HGPS cell (cell line): ENCODE measurements around the genes SLC2A9 and ZNF518B.

GRCh38 chr4:10006661-10007402 lies 14.5 kb downstream of the SLC2A9 start:
- RRBS = no CpG with 5 or more reads among the region's 9 CpGs

DNA sequence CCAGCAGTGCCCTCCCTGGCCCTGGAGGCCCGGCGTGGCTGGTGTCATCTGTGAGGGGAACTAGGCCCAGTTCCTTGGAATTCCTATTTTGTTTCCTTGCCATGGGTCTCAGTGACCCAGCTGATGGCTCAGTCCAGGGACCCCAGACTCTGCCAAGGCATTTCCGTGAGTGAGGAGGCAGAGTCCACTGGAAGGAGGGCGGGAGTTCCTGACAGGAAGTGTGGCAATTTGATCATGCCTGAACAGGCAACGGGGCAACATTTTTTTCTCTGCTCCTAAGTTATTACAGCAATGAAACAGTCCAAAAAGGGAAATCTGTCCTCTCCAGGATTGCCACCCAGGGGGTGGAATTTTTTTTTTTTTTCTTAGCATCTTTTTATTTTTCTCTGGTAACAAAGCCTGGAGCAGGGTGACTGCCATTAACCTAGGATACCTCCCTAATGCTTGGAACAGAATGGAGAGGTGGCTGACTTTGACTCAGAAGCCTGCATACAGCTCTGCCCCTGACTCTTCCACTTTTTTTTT lies at the start of gene SLC2A9:
TSS of gene SLC2A9 (minus strand) at position 171 of the 525 bp plus-strand sequence.
- RRBS = no CpG with 5 or more reads among the region's 5 CpGs

- RRBS = no CpG with 5 or more reads among the region's 12 CpGs
These were observed 40.4 kb downstream of the WDR1 start for GRCh38 chr4:10076073-10076810.

GRCh38 chr4:10084221-10085618 lies 31.9 kb downstream of the WDR1 start:
- RRBS = no CpG with 5 or more reads among the region's 42 CpGs

- RRBS = no CpG with 5 or more reads among the region's 3 CpGs
These were observed 29.8 kb downstream of the WDR1 start for GRCh38 chr4:10086900-10087137.

GRCh38 chr4:10094582-10095676 lies 21.7 kb downstream of the WDR1 start:
- RRBS = 91% methylated on average over 5 of the region's 32 CpGs

GRCh38 chr4:10096071-10097057 lies 20.2 kb downstream of the WDR1 start:
- RRBS = no CpG with 5 or more reads among the region's 17 CpGs

- RRBS = no CpG with 5 or more reads among the region's 5 CpGs
These were observed 10.9 kb downstream of the WDR1 start for GRCh38 chr4:10105711-10106144.

DNA sequence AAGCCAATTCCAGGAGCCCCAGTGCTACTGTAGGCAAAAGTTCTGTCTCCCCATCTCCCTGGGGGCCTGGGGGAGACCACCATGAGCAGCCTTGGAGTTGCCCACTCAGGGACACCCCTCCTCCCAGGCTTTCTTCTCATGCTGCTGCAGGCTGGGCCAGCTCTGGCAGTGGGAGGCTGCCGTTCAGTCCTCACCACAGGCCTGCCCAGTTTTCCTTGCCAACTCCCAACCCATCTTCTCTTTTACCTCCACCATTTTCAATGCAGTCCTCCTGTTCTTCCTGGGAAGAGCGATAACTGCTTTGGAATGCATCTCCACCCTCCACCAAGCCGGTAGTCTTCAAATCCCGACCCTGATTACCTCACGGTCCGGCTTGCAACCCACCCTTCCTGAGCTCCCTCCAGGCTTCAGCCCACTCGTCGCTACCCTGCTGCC lies 9.5 kb downstream of the WDR1 start:
- RRBS = 13% methylated on average over 3 of the region's 8 CpGs

GRCh38 chr4:10109164-10109991 lies 7.2 kb downstream of the WDR1 start:
- RRBS = no CpG with 5 or more reads among the region's 17 CpGs

GRCh38 chr4:10110701-10111709 lies 5.6 kb downstream of the WDR1 start:
- RRBS = no CpG with 5 or more reads among the region's 22 CpGs

DNA sequence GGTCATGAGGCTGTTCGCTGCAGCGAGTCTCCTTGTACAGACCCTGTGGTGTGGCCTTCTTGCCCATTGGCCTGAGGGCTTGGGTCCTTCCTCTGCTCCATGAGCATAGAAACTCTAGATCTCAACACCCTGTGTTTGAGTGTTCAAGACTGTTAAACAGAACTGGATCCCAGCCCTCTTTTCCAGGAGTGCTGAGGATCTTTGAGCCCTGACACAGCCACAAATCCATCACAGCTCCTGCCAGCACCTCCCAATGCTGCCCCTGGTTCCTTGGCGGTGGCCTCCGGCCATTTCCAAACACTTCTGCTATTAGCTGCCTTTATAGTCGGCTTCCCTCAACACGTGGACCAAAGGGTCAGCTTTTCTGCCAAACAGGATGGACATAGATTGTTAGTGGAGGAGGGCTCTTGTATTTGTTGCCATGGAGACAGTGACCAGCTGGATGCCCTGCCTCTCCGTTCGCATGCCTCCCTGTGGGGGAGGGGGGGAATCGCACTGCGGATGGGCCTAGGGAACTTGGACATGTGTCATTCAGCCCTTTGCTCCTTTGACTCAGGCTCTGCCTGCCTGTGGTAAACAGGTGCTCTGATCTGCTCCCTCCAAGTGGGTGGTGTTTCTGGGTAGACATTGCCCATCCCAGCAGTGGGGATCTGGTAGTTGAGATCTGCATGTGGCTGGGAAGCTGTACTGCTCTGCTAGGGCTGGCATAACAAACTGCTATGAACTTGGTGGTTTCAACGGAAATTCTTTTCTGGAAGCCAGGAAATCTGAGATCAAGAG lies 6.8 kb upstream of the WDR1 start:
- RRBS = no CpG with 5 or more reads among the region's 11 CpGs

GRCh38 chr4:10457209-10457710 lies at the start of gene ZNF518B:
Gene ZNF518B, minus strand, starts transcription at chr4:10457426.
- RRBS = 4% methylated on average over 33 of the region's 63 CpGs

GRCh38 chr4:10458114-10458565 lies 914 bp upstream of the ZNF518B start:
- RRBS = no CpG with 5 or more reads among the region's 15 CpGs

DNA sequence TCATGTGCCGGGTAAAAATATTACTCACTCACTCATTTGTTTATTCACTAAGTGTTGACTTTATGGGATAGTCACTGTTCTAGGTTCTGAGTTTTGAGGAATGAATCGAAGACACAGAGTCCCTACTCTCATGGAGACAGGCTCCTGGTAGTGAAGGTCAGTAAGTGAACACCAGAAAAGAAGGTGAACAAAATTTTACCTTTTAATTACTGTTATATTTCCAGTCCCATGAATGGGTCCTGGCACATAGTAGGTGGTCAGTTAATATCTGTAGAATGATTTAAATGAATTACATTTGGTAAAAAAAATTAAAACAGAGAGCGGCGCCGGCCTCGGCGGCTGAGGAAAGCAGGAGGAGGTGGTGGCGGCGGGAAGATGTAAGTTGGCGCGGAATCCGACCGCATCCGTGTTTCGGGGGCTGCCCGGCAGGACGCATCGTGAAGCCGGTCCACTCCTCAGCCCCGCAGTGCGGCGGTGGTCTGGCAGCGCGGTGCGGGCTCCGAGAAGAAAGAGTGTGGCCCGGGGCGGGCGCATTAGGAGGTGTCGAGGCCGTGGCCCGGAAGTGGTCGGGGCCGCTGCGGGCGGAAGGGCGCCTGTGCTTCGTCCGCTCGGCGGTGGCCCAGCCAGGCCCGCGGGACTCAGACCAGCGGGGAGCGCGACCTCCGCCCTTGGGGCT lies 60.3 kb downstream of the HS3ST1 start:
- RRBS = 30% methylated on average over 5 of the region's 47 CpGs

GRCh38 chr4:11480567-11481187 lies 52.0 kb upstream of the HS3ST1 start:
- RRBS = no CpG with 5 or more reads among the region's 3 CpGs

DNA sequence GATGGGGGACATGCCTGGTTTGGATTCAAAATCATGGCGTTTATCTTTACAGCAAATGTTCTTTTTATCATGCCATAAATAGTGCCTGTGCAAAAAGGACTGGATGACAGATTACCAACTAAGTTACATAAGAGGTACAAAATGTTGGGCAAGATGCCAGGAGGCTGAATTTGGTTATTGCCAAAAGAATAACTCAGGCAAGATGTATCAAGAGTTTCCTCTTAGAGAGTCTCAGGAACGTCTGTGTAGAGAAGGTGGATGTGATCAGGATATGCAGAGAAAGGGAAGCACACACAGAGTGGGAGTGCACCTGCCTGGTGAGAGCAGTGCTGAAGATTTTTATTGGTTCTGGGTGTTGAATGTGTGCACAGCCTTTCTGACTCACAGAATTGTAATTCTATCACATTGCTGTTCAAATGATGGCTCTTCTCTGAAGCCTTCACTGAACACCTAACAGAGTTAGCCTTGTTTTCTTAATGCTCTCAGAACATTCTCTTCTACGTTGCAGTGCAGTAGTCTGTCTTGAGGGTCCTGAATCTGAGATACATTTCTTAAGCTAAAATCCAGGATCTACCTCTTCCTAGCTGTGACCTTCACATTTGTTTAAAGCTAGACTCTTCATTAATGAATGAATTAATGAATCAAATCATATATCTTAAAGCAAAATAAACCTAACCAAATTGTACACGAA lies 156.9 kb upstream of the HS3ST1 start:
- RRBS = no CpG with 5 or more reads among the region's 4 CpGs

- RRBS = 55% methylated on average over 2 of the region's 6 CpGs
These were observed 476.3 kb upstream of the HS3ST1 start for GRCh38 chr4:11904899-11905418.

GRCh38 chr4:13363950-13364553 lies 120.1 kb downstream of the RAB28 start:
- RRBS = no CpG with 5 or more reads among the region's 2 CpGs

DNA sequence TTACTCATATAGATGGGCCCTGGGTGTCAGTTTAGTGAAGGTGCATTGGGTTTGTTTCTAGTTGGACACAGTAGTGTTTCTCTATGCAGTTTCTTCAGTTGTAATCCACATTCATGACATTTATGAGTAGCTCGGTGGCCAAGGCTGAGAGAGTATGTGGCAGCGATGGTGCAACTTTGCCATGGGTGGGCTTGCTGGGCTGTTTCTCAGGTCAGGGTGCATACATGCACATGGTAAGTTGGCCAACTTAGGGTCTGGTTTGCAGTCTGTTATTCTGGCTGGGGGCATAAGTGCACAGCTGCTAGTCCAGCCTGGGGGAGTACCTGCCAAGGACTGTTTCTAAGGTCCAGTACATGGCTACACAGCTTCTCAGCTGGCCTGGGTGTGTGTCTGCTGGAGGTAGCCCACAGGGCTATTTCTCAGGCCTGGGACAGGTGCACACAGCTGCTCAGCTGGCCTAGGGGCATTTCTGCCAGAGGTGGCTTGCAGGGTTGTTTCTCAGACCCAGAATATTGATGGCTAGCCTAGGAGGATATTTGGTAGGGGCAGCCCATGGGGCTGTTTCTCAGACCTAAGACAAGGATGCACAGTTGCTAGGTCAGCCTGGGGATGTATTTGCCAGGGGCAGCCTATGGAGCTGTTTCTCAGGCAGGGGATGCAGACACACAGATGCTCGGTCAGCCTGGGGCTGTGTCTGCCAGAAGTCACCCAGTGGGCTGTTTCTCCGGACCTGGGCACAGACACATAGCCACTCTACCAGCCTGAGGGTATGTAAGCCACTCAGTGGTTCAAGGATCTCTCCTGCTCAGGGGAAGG lies 29.4 kb downstream of the RAB28 start:
- RRBS = no CpG with 5 or more reads among the region's 4 CpGs